Mammary microvascular endothelial cell (primary cell): ENCODE results near the genes YARS2 and ALG10.

DNA sequence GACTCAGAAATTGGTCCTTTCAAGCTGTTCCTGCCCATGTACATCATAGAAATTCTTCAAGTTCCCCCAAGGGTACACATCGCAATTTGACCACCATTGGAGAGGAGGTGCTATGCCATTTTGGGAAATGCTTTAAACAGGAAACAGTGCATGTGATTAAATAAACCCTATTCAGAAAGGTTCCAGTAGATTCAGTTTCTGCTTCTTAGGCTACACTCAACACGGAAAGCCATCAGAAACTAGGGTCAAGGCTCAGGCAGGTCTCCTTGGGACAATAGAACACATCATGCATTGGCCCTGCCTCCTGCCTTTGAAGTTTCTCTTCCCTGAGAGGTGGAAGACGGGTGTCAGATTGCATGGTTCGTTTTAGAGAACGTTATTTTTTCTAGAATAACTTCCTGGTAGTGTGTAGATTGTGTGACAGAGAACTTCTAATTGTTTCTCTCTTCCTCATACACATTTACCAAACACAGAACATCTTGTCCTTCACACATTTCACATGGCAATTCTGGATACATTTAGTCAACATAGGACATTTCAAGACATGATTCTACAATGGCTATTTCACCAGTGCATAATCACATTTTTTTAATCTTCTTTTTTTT is 43.1 kb upstream of the H3-5 start:
- RAMPAGE, long total RNA, result no peak

DNA sequence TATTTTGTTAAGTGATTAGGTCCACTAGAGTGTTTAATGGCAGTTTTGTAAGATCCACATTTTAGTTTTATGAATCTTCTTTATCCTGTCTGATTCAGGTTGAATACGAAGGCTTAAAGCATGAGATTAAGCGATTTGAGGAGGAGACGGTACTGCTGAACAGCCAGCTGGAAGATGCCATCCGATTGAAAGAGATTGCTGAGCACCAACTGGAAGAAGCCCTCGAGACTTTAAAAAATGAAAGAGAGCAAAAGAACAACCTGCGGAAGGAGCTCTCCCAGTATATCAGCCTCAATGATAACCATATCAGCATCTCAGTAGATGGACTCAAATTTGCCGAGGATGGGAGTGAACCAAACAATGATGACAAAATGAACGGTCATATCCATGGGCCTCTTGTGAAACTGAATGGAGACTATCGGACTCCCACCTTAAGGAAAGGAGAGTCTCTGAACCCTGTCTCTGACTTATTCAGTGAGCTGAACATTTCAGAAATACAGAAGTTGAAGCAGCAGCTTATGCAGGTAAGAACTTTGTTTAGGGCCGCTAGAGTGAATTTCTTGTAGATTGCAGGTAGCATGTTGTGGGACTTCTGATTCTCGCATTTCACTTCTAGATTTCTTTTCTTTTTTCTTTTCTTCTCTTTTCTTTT is 93.6 kb upstream of the FGD4 start:
- RAMPAGE, long total RNA, result no peak

DNA sequence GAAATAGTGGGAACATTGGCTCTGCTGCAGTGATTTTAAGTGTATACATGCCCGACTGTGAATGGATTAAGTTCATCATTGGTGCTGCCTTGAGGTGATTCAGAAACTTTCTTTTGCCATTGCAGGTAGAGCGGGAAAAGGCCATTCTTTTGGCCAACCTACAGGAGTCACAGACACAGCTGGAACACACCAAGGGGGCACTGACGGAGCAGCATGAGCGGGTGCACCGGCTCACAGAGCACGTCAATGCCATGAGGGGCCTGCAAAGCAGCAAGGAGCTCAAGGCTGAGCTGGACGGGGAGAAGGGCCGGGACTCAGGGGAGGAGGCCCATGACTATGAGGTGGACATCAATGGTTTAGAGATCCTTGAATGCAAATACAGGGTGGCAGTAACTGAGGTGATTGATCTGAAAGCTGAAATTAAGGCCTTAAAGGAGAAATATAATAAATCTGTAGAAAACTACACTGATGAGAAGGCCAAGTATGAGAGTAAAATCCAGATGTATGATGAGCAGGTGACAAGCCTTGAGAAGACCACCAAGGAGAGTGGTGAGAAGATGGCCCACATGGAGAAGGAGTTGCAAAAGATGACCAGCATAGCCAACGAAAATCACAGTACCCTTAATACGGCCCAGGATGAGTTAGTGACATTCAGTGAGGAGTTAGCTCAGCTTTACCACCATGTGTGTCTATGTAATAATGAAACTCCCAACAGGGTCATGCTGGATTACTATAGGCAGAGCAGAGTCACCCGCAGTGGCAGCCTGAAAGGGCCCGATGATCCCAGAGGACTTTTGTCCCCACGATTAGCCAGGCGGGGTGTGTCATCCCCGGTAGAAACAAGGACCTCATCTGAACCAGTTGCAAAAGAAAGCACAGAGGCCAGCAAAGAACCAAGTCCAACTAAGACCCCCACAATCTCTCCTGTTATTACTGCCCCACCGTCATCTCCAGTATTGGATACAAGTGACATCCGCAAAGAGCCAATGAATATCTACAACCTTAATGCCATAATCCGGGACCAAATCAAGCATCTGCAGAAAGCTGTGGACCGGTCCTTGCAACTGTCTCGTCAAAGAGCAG is 71.7 kb upstream of the FGD4 start:
- RAMPAGE, long total RNA, result no peak

GRCh38 chr12:32398657-32399133 is 663 bp upstream of the FGD4 start:
- RAMPAGE, long total RNA, result no peak

DNA sequence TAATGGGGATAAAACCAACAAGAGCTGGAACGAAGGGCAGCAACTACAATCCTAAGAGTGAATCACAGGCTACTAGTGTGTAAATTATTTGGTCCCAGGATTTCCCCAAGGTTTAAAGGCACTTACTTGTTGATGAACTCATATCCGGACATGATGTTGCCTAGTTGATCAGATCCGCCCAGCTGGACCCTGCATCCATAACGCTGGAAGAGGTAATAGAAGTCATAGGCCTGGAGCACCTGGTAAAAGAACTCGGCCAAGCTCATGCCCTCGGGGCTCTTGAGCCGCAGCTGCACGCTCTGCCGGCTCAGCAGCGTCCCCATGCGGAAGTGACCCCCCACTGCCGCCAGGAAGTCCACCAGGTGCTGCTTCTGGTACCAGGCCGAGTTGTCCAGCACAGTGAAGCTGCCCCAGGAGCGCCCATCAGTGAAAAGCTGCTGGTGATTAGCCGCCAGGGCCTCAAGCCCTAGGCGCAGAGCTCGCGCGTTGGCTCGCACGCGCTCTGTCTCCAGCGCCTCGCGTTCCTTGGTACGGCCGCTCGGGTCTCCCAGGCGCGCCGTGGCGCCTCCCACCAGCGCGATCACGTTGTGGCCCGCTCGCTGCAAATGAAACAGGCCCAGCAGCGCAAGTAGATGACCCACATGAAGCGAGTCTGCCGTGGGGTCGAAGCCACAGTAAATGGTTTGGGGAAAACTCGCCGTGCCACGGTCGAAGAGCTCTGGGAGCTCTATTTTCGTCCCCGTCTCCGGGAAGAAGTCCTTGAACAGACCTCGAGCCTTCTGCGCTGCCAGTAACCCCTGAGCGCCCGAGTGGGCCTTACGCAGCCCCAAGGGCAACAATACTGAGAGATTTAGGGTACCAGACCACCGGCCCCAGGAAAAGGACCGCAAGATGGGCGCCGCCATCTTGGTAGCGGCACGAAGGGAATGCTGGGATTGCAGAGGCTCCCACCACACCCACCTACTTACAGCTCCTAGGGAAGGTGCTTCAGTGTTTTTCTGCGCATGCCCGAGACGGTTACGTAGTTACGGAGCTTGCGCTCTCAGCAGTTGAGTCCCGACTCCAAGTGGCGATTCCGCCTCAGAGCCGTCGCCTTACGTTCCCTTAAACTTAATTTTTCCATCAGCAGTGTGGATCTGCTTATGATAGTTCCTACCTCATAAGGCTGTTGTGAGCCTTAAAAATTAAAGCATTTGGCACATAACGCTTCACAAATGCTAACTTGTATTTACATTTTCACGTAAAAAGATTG is at the start of gene YARS2:
Gene YARS2, minus strand, starts transcription at position 928 of the 1,252 bp plus-strand sequence.
- RAMPAGE, long total RNA, result no peak

DNA sequence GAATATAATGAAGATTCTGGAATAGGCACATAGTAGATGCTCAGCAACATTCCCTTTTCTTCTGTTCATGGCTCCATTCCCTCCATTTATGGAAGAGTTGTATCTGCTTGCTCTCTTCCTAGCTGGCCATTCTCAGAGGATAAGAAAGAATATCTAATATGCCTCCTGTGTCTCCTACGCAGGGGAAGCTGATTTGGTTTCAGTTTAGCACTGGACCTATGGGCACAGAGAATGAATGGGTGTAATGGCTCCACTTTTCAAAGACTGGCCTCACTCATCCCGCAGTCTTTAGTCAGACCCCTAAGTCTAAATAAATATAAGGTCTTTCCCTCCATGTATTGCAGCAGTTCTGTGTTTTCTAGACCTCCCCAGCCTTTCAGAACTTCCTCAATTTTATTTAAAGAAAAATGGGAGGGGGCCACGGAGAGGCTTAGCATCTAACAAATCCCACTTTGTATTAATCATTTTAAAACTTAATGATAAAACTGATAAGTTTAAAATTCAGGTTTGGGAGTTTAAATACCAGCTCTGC is 1.9 kb downstream of the PKP2 start:
- RAMPAGE, long total RNA, result no peak

- RAMPAGE, long total RNA, result no peak
These were observed 148.4 kb upstream of the SYT10 start for GRCh38 chr12:33587712-33588812.

DNA sequence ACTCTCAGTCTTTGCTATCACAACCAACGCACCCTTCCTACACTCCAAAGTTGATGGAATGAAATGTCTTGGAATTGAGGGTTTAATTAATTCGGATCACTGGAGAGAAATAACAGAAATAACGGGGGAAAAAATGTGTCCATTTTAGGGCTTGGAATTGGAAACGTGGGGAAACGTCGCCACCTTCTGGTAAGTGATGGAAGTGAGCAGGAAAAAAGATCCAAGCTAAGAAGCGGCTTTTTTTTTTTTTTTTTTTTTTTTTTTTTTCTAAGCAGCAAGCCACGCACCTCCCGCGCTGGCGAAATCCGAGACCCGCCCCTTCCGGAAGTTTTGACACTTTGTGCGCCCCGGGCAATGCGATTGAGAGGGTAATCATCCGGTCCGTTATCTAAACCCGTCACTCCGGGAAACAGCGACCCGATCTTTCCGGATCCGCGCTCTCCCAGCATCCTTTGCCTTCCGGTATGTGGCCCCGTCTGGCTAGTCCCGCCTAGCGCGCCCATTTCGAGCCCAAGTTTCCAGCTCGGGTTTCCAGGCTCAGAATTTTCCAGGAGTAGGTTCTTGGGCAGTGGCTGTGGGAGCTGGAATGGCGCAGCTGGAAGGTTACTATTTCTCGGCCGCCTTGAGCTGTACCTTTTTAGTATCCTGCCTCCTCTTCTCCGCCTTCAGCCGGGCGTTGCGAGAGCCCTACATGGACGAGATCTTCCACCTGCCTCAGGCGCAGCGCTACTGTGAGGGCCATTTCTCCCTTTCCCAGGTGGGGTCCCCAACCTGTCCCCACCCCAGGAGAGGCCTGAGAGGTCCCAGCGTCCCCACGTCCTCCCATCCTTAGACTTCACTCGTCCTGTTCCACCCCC is at the start of gene ALG10:
Gene ALG10, plus strand, starts transcription at position 483 of the 857 bp plus-strand sequence.
- RAMPAGE, long total RNA, result start-site peak on the plus strand centred at position 473 of the sequence, 51 bp wide, 106 and 25 reads in 2 replicates

DNA sequence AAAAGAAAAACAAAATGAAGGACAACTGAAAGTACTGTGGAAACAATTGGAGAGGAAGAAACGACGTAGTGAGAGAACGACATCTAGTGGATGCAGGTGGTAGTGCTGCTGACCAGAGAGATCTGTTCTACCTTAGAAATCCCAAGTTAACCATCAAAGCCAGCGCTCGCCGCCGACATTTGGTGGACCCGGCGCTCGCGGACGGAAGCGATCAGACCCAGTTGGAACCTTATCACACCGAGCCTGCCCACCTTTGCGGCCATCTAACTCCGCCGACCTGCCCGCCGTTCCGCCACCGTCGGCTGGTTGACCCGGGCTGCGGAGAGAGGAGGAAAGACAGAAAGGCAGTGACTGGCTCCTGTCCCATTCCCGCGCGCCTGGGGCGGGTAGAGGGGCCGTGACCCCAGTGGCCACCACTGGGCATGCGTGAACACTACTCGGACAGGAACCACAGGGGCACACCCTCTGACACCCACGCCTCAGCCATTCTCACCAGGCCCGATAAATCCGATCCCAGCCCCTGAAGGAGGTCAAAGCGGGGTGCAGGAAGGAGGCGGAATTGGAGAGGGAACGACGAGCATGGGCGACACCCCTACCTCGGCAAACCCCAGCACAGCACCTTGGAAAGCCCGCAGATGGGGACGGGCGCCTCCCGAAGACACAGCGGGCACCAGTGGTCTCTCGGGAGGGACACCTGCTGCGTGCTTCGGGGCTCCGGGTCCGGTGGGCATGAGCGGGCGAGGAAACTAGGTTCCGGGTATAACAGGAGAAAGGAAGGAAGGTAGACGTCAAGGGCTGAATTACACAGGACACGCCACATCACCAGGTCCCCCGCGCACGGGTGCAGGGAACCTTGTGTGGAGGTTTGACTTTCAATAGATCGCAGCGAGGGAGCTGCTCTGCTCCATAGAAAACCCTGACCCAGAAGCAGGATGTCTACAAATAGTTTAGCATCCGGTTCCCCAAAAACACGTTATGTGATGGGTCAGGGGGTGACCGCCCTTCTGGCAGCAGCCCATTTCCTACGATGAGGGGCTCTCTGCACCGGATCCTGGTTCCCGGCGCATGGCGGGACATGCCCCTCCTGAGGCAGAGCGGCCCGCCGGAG is 196.6 kb downstream of the ALG10 start:
- RAMPAGE, long total RNA, result no peak

DNA sequence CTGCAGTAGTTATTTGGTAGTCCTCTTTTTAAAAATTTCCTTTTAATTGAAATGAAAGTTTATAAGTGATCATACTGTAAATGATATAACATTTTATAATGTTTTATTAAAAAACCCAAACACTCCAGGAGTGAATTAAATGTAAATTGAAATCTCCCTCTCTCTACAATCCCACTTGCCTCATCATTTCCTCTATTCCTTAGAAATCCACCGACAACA is 847.7 kb upstream of the ALG10B start:
- RAMPAGE, long total RNA, result no peak

- RAMPAGE, long total RNA, result no peak
These were observed 768.7 kb upstream of the ALG10B start for GRCh38 chr12:37547863-37548259.

GRCh38 chr12:39441761-39442265 is 1.1 kb downstream of the KIF21A start:
- RAMPAGE, long total RNA, result no peak

GRCh38 chr12:39622231-39622710 is 2.7 kb upstream of the ABCD2 start:
- RAMPAGE, long total RNA, result no peak

GRCh38 chr12:39812369-39812782 is 186.4 kb downstream of the C12orf40 start:
- RAMPAGE, long total RNA, result no peak

DNA sequence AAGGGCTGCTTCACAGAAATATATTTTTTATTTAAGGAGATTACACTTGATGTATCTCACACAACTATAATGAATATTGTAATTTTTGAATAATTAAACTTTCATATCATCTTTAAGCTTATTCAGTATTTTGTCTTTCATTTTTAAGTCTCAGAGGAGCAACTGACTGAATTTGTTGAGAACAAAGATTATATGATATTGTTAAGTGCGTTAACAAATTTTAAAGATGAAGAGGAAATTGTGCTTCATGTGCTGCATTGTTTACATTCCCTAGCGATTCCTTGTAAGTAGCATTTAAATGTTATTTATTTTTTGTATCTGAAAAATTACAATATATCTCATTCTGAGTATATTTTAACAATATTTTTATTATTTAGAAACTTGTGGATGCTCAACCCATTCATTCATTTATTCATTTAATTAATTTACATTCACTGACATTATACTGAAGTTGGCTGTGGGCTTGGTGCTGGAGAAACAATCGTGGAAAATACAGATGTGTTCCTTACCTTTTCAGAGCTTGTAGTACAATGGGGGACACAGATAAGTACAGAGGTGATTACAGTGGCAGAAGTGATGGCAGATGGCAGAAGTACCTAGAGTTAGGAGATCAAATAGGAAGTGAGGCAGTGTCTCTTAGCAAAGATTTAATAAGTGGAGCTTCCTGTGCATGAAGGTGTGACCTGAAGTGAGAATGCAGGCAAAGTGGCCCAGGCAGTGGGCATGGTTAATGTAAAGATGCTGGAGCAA is 15.7 kb downstream of the LRRK2 start:
- RAMPAGE, long total RNA, result no peak

GRCh38 chr12:41217592-41218127 is 29.5 kb downstream of the PDZRN4 start:
- RAMPAGE, long total RNA, result no peak

- RAMPAGE, long total RNA, result no peak
These were observed 94.4 kb downstream of the PDZRN4 start for GRCh38 chr12:41282357-41283155.

GRCh38 chr12:42084282-42084986 is 60.2 kb downstream of the GXYLT1 start:
- RAMPAGE, long total RNA, result no peak

- RAMPAGE, long total RNA, result no peak
These were observed 29.4 kb upstream of the GXYLT1 start for GRCh38 chr12:42173906-42174692.

GRCh38 chr12:42177403-42178592 is 33.1 kb upstream of the GXYLT1 start:
- RAMPAGE, long total RNA, result no peak